HEK293 (cell line): Measurements from ENCODE around the genes MLEC and OASL.

GRCh38 chr12:120648853-120649745 is 8.7 kb downstream of the CABP1 start:
- PRO-cap = bidirectional peak, plus-strand start at chr12:120649382, minus-strand start at chr12:120649313
- RRBS, 2 experiments = no CpG with 5 or more reads among the region's 24 CpGs

DNA sequence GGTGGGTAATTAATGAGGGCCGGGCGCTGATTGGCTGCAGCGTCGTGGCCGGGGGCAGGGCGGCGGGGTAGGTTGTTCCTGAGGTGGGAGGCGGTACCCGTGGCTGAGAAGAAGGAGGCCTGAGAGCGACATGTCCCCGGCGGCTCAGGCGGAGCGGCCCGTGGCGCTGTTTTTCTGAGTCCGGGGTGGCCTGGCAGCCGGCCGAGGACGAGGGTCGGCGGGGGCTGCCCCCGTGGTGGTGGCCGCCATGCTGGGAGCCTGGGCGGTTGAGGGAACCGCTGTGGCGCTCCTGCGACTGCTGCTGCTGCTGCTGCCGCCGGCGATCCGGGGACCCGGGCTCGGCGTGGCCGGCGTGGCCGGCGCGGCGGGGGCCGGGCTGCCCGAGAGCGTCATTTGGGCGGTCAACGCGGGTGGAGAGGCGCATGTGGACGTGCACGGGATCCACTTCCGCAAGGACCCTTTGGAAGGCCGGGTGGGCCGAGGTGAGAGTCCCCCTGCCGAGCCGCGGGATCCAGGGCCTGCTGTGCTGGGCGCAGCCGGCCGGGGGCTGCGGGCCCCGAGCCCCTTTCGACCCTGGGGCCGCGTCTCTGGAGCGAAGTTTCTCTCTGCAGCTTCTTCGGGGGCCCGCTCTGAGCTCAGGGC is at the start of gene MLEC:
Gene MLEC (plus strand): TSS at position 100 of the 642 bp plus-strand sequence.
- PRO-cap = bidirectional peak, plus-strand start at position 100 of the sequence, minus-strand start outside the sequence; bidirectional peak, plus-strand start at position 389 of the sequence, minus-strand start at position 326 of the sequence
- RRBS, 2 experiments = under 1 to 2% methylated on average over 22 to 25 of the region's 67 CpGs

- PRO-cap = no peak
- RRBS, 2 experiments = no CpG with 5 or more reads among the region's 9 CpGs
These were observed 16.5 kb downstream of the ACADS start for GRCh38 chr12:120742092-120742464.

GRCh38 chr12:120766912-120767868 is 41.6 kb downstream of the ACADS start:
- PRO-cap = no peak
- RRBS, 2 experiments = no CpG with 5 or more reads among the region's 13 CpGs

GRCh38 chr12:120819303-120819884 is 84.8 kb downstream of the SPPL3 start:
- PRO-cap = no peak
- RRBS, 2 experiments = no CpG with 5 or more reads among the region's 4 CpGs

GRCh38 chr12:120843382-120844142 is 60.6 kb downstream of the SPPL3 start:
- PRO-cap = no peak
- RRBS, 2 experiments = no CpG with 5 or more reads among the region's 14 CpGs

GRCh38 chr12:120980179-120981423 is 2.3 kb downstream of the HNF1A start:
- PRO-cap = no peak
- RRBS, 2 experiments = 88 to 89% methylated on average over 3 of the region's 21 CpGs

GRCh38 chr12:121038564-121039527 is at the start of gene OASL:
OASL (minus strand) TSS chr12:121039246.
- PRO-cap = no peak
- RRBS, 2 experiments = no CpG with 5 or more reads among the region's 16 CpGs

GRCh38 chr12:121138334-121138741 is 5.7 kb downstream of the P2RX7 start:
- PRO-cap = no peak
- RRBS, 2 experiments = no CpG with 5 or more reads among the region's 5 CpGs

DNA sequence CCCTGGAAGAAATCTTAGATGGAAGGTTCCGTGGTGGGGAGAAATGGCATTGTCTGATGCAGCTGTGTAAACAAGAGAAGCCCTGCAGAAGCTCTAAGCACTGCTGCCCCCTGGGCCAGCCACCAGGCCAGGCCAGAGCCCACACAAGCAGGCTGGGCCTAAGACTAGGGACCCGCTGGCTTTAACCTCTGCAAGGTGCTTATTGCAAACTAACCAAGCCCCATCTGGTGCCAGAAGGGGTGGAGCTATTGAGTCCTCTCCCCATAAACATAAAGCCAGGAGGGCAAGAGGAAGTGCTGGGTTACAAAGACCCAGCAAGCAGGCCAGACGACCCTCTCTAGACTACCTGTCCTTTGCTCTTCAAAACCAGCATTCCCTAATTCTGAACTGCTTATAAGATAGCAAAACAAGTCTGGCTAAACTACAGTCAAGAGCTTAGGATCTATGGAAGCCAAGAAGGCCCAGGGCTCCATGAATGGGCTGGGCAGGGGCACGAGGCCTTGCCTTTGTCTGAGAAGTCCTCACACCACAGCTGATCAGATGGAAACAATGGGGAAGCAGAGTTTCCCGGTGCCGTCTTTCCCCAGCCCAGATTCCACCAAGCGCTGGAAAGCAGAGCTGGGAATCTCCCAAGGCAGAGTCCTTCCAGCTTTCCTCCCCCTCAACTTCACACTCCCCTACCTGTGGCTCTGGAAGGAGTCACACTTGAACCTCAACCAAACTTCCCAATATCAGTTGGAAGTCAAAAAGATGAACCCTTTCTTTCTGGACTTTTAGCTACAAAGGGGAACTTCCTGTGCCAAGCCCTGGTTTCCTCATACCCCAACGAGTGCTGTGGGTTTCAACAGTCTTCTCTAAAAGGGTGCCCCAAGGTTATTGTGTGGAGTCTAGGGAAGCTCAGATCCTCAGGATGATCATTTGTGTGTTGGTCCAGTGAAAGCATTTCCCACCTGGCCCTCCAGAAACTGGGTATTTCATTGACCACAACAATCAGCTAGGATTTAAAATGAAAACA is 29.0 kb downstream of the P2RX4 start:
- PRO-cap = no peak
- RRBS, 2 experiments = no CpG with 5 or more reads among the region's 8 CpGs

- PRO-cap = no peak
- RRBS, 2 experiments = 97 to 98% methylated on average over 21 to 24 of the region's 41 CpGs
These were observed 22.5 kb downstream of the CAMKK2 start for GRCh38 chr12:121273745-121274724.

- PRO-cap = no peak
- RRBS, 2 experiments = no CpG with 5 or more reads among the region's 9 CpGs
These were observed 11.8 kb upstream of the CAMKK2 start for GRCh38 chr12:121308236-121308738.

DNA sequence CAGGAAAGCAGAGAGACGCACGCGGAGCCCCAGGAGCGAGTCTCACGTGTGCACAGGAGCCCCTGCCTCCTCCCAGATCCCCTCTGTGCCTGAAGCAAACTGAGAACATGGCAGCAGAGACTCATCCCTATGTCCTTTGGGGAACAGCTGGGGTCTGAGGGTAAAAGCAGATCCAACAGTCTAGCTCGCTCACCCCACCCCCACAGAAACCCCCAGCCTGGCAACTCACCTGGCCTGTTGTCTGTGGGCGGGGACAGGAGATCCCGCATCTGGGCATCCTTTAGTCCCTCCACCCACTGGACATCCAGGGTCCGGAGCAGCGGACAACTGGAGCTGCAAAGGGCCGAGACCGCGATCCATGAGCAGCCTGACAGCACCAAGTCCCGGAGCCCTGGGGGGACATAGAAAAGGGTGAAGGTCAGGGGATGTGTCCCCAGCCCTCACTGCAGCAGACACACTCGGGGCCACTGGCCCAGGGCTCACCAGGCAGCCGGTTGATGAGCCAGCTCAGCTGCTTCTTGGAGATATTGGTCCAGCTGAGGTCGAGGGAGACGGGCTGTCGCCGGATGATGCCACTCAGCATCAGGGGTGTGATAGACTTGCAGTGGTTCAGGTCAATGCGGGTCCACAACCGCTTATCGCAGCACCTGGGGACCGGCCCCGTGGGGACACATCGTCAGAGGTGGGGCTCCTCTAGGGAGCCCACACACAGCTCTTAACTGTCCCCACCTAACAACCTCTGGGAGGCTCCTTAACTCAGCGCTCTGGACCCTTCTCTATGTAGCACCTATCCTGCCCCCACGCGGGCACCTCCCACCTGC is 40.9 kb downstream of the RNF34 start:
- PRO-cap = no peak
- RRBS, 2 experiments = 95 to 96% methylated on average over 12 to 14 of the region's 29 CpGs

DNA sequence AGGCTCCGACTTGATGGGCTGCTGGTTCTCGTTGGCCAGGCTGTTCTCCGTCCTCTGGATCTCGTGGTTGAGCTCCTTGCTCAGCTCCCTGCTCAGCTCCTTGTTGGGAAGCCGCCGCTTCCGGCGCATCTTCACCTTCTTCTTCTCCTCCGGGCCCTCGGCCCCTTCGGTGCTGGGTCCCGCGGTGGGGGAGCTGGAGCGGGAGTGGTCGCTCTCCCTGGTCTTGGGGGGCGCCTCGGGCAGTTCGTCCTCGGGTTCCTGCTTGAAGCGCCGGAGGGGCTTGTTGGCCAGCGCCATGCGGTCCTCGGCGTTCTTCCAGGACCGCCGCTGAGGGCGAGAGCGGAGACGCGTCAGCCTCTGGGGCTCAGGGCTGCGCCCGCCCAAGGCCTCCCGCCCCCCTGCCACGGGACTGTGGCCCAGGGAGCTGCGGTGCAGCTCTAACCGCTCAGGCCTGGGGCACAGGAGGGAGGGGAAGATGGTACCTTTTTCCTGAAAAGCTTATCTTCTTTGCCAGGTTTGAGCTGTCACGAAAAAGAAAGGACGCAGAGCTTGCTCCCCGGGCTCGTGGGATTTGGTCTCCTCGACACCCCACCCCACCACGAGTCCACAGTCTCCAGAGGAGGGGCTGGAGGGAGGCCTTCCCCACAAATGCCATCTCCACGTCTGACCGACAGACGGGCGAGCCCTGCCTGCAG is 42.7 kb downstream of the RNF34 start:
- PRO-cap = no peak
- RRBS, 2 experiments = no CpG with 5 or more reads among the region's 47 CpGs

DNA sequence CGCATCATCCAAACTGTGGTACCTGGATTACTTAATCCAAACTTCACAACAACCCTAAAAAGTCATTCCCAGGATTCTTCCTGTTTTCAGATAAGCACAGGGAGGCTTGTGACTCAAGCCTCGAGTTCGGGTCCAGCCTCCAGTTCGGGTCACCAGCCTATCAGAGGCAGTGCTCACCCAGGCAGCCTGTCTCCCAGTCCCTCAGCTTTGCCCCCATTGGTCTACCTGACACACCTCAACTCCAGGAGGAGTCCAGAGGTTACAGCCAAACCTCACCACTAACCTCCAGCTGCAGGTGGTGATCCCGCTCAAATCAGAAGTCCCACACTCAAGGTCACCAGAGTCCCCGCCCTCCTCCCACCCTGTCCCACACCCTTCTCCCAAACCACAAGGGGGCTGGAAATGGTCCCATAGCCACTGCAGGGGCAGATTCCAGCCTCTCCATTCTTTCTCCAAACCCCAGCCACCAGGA is 42.2 kb downstream of the KDM2B start:
- PRO-cap = no peak
- RRBS, 2 experiments = no CpG with 5 or more reads among the region's 6 CpGs

DNA sequence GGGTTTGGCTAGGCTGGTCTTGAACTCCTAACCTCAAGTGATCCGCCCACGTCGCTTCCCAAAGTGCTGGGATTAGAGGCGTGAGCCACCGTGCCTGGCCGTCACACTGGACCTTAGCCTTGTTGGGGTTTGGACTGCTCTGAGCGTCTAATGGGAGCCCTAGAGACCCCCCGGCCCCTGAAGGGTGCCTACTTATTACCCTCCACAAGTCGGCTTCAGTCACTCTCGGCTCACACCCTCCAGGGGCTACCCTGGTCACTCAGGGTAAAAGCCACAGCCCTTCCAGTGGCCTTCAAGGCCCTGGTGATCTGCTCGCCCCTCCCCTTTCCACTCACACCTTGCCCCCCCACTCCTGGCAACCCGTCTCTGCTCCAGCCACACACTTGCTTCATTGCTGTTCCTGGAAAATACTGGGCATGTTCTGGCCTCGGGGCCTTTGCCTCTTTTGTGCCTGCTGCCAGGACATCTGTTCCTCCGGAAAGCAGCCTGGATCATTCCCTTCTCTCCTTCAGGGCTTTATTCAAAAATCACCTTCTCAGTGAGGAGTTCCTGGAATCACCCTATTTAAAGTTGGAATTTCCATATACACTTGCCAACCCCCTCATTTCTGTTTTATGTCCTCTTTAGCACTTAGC is 3.6 kb upstream of the MORN3 start:
- PRO-cap = no peak
- RRBS, 2 experiments = no CpG with 5 or more reads among the region's 14 CpGs

DNA sequence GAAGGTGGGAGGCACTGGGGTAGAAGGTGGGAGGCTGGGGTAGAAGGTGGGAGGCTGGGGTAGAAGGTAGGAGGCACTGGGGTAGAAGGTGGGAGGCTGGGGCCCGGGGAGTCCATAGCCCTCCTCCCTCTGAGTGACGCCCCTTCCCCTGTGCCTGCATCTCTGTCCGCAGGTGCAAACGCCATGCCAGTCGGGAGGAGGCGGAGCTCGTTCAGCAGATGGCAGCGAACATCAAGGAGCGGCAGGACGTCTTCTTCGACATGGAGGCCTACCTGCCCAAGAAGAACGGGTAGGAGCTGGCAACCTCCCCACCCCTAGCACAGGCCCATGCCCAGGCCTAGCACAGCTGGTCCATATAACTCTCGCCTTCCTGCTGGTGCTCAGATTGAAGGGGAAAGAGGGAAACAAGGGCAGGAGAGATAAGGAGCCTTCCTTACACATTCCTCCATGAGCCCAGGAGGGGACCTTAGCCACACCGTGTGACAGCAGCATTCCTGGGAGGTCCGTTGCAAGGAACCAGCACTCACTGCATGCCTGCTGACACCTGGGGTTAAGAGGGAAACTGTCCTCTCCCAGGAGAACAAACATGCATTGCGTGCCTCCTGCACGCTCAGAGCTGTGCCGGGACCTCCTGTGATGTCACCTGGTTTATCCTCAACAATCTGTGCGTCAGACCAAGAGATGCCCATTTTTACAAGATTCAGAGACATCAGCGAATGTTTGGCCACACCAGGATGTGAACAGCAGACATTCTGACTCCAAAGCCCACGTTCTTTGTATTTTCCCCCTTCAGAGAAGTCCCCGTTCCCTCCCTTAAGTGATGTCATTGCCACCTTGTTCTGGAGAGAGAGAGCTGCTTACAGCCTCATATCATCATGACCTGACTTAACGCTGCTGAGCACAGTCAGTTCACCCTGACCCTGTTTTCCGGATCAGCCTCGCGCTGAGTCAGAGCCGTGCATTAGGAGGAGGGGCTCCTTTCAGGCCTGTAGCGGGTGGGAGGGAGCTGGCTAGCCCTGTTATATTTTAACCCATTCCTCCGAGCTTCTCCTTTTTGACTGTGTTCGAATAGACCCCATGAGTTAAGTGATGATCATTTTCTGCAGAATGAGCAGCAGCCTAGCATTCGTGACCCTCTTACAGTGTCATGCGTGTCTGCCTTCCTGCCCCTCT is 36.0 kb downstream of the TMEM120B start:
- PRO-cap = no peak
- RRBS, 2 experiments = no CpG with 5 or more reads among the region's 32 CpGs

DNA sequence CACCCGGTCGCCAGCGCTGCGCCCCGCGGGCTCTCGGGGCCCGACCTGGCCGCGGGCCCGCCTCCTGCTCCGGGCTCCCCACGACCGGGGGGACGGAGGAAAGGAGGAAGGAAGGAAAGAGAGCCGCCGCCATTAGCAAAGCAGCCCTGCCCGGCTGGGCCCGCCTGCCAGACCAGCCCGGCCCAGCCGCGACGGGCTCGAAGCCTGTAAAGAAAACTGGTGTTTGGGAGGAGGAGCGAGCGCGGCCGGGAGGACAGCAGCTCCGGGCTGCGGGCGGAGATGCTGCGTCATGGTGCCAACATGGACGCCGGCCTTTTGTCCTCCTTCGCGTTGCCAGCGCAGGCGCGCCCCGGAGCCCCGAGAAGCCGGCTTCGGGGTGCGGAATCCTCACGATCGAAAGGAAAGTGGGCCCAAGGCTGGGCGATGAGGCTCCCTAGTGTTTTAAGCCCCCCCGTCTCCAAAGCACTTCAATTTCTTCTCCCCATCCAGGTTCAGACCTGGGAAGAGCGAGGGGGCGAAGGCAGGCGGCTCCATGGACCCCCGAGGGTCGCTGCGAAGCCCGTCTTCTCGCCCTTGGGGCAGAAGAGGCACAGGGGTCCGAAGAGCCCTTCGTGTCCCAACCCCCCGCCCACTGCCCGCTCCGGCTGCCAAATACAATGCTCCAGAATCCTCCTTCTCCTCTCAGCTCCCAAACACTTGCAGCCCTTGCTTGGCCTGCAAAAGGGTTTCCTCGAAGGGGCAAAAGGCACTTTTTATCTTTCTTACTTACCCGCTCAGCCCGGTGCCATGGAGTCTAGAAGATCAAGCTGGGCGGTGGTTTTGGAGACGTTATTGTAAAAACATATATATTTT is 2.8 kb upstream of the SETD1B start:
- PRO-cap = bidirectional peak, plus-strand start at position 276 of the sequence, minus-strand start at position 208 of the sequence
- RRBS, 2 experiments = 1 to 2% methylated on average over 38 of the region's 66 CpGs

GRCh38 chr12:121802982-121803730 is 653 bp upstream of the SETD1B start:
- PRO-cap = bidirectional peak, plus-strand start at chr12:121803138, minus-strand start at chr12:121802942
- RRBS, 2 experiments = 1% methylated on average over 33 to 36 of the region's 68 CpGs

GRCh38 chr12:121804970-121805054 is 1.0 kb downstream of the SETD1B start:
- PRO-cap = no peak
- RRBS, 2 experiments = 1% methylated on average over 5 of the region's 6 CpGs